Metanephros (tissue), 2 donors: Measurements from ENCODE around the genes H3C3, H4C3, H2AC8, H1-3 and HMGN4.

- RAMPAGE, long total RNA = no peak
Observed at GRCh38 chr6:26045336-26046103, at the start of gene H3C3. Gene H3C3, plus strand, starts transcription at chr6:26045384.

DNA sequence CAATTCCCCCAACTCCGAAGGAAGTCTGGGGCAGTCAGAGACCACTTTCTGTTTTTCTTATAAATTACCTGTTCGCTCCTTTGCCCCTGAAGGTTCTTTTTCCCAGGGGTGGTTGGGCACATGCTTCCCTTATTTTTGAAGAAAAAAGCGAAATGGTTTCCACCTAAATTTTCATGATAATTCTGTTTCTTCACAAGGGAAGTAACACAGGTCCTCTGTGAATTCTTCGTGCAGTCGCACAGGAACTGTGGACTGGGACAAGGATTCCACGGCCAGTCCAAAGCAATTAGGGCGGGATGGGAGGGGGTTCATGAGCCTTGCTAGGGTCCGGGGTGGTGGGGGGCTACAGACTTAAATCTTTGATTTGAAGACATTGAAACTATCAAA is 459 bp upstream of the H1-2 start:
- RAMPAGE, long total RNA = no peak

DNA sequence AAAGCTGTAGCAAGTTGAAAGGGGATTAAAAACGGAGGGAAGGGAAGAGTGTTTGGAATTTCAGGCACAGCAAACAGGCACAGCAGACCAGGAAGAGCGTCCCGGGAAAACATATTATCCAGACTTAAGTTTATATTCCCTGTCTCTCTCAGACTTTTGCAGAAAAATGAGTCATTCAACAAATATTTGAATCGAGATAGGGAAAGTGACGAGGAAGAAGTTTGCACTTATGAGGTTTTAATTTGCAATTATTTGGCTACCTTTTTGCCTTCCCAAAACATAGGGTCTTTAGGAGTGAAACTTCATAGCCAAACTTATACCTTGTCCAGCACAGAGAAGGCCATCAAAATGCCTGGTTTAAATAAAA is 565 bp upstream of the H4C3 start:
- RAMPAGE, long total RNA = no peak

- RAMPAGE, long total RNA = start-site peak on the plus strand at chr6:26103931-26103938, 154 and 1,090 reads in 2 replicates
Observed at GRCh38 chr6:26103812-26104776, at the start of gene H4C3. Gene H4C3, plus strand, starts transcription at chr6:26103933.

GRCh38 chr6:26195754-26196485 is 1.2 kb downstream of the H3C4 start:
- RAMPAGE, long total RNA = no peak

DNA sequence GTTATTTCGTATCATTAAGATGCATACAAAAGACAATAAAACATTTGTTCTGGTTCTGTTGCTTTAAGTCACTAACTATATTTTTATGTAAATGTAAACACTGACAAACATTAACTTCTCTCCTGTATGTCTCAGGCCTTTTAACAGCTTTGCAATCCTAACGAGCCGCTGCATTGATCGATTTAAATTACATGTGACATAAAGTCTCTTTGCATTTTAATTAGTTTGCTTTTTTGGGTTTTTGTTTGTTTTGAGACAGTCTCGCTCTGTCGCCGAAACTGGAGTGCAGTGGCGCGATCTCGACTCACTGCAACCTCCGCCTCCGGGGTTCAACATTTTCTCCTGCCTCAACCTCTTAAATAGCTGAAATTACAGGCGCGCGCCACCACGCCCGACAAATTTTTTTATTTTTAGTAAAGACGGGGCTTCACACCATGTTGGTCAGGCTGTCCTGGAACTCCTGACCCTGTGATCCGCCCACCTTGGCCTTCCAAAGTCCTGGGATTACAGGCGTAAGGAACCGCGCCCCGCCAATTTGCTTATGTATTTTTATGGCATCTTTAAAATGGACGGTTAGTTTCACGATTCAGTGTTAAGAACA is 893 bp downstream of the H2AC7 start:
- RAMPAGE, long total RNA = no peak

- RAMPAGE, long total RNA = no peak
Observed at GRCh38 chr6:26202251-26202783, 2.1 kb upstream of the H4C5 start.

DNA sequence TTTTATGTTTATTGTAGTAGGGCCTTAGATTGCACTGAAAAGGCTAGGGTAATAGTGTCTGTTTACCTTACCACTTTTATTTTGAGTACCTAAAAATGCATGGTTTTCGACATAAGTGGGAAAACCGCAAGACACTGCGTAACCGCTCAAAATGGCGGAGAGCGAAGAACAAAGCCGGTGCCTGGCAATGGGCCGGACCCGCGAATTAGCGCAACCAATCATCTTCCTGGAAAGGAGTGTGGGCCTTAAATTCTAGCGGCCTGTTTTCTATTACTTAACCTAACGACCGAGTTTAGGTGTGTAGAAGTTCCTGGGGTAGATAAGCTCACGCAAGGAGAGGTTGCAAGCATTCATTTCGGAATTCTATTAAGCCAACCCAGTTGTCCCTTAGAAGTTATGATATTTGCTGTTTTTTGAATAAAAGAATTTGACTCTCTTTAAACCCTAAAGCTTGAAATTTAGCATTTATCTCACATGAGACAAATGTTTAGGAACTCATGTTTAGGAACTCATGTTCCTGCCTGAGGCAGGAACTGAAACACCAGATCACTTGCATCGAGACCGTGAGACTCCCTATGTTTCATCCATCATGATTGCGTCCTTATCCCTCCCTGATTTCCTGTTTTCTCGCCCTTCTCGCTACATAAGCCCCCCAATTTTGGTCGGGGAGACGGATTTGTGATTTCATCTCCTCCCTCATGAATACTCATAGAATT is 931 bp downstream of the H4C5 start:
- RAMPAGE, long total RNA = no peak

DNA sequence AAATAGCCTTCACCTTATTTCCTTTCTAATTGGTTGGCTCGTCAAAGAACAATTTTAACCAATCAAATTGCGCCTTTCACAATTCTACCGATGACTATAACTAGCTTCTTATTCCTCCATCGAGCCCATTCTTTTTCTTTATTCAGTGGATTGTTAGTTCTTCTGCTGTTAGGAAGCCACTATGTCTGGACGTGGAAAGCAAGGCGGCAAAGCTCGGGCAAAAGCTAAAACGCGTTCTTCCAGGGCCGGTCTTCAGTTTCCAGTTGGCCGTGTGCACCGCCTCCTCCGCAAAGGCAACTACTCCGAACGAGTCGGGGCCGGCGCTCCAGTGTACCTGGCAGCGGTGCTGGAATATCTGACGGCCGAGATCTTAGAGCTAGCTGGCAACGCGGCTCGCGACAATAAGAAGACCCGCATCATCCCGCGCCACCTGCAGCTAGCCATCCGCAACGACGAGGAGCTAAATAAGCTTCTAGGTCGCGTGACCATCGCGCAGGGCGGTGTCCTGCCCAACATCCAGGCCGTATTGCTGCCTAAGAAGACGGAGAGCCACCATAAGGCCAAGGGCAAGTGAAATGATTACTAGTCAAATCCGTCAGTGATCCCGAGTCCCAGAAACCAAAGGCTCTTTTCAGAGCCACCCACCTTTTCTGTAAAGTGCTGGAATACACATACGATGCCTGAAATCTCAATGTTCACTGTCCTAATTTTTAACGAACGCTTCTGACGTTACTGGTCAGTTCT is at the start of gene H2AC8:
H2AC8 (plus strand) TSS at position 128 of the 744 bp plus-strand sequence.
- RAMPAGE, long total RNA = no peak

DNA sequence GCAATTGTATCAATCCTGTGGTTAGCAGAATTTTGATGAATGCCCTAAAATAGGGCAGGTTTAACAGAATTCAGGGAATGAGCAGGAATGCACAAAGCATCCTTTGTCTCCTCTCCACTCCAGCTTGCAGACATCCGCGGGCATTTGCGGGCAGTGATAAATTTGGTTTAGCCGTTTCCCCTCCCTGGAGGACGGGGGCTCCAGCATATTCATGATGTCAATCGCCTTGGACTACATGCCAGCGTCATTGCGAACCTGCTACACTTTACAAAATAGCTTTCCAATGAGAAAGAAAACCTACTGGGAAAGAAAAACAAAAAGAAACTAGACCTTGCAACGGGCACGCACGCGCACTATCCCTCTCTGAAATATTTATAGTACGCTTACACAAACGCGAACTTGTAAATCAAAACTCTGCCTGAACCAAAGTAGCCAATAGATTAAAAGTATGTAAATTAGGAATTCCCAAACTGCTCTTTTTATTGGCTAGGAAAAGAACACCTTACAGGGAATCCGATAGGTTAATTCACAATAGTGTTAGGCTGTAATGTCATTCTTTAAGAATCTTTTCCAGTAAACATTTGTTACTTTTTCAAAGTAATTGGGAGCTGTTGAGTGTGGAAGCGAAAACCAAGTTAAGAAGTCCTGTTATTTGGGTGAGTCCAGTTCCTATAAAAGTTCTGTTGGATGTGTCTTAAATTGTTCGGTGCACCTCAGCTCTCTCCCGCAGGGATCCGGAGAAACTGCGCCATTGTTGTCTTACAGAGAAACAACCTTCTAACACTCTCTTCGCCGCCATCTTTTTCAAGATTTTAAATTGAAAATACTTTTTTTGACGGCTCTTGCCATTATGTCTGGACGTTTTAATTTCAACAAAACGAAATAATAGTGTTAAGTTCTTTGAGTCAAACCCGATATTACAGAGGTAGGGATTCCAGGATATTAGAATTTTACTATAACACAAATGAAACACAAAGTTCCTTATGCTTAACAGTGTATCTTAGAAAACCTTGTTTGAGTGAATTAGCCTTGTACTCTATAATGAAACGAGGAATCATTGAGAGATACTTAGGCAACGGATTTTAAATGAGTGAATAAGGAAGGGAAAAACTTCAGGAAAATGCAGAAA is 921 bp upstream of the H3C6 start:
- RAMPAGE, long total RNA = no peak

GRCh38 chr6:26233593-26234478 is 951 bp downstream of the H1-3 start:
- RAMPAGE, long total RNA = no peak

DNA sequence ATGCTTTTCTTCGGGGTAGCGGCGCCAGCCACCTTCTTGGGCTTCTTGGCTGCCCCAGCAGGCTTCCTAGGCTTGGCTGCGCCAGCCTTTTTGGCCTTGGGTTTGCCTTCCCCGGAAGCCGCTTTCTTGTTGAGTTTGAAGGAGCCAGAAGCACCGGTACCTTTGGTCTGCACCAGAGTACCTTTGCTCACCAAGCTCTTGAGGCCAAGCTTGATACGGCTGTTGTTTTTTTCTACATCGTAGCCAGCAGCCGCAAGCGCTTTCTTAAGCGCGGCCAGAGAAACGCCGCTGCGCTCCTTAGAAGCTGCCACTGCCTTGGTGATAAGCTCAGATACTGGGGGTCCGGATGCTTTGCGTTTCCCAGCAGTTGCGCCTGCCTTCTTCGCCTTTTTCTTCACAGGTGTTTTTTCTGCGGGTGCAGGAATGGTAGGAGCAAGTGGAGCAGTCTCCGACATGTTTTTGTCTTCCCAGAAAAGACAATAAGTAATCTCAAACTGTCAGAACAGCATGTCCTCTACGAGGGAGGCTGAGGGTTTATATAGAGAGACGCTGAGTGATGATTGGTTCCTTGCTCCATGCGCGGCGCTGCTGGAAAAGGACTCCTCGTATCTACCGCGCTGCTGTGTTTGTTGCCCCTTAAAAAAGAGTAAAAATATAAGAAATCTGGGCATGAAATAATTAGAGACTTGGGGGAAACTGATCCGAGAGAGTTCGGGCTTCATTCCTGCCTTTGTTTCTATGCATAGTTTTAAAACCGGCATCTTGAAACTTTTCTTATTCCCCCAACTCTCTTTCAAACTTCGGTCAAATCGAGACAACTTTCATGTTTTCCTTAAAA is at the start of gene H1-3:
H1-3 (minus strand) TSS at position 509 of the 838 bp plus-strand sequence.
- RAMPAGE, long total RNA = start-site peak on the minus strand centred at position 498 of the sequence, 35 bp wide, 3,064 and 927 reads in 2 replicates

GRCh38 chr6:26269522-26270425 is 1.4 kb downstream of the H3C8 start:
- RAMPAGE, long total RNA = no peak

DNA sequence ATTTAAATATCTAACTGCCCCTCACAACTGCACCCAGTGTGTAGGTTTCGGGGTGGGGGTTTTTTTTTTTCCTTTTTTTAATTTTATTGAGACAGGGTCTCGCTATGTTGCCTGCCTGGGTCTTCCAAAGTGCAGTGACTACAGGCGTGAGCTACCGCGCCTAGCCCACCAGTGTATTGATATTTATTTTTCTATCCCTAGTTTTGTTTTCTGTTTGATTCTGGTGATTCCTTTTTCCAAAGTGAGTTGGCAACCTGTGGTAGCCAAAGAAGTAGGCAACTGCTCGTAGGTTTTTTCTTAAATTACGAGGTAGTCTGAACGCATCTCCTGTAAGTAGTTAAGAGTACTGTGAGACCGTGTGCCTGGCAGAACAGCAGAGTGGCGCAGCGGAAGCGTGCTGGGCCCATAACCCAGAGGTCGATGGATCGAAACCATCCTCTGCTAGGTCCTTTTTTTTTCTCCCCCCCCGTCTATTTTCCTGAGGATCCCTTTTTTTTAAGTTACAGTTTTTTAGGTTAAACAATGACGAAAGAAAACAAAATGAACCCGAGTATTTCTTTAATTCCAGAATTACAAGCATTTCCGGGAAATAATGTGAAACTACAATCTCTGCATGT is 928 bp upstream of the H4C8 start:
- RAMPAGE, long total RNA = no peak

- RAMPAGE, long total RNA = no peak
Observed at GRCh38 chr6:26532671-26533602, 5.2 kb upstream of the HMGN4 start.

GRCh38 chr6:26538080-26538572 is at the start of gene HMGN4:
Gene HMGN4, plus strand, starts transcription at chr6:26538366.
- RAMPAGE, long total RNA = no peak

GRCh38 chr6:26545599-26546081 is 7.5 kb downstream of the HMGN4 start:
- RAMPAGE, long total RNA = no peak

- RAMPAGE, long total RNA = no peak
Observed at GRCh38 chr6:26554616-26555117, 16.5 kb downstream of the HMGN4 start.

GRCh38 chr6:26594676-26595107 is 2.1 kb upstream of the ABT1 start:
- RAMPAGE, long total RNA = no peak

- RAMPAGE, long total RNA = no peak
Observed at GRCh38 chr6:26597643-26598109, 923 bp downstream of the ABT1 start.